Trachea (tissue), 1 donor: ENCODE measurements around the genes TNFSF18, TEX50 and KLHL20.

- PRO-cap, result no peak
Observed at GRCh38 chr1:171541767-171542343, 56.5 kb downstream of the PRRC2C start.

DNA sequence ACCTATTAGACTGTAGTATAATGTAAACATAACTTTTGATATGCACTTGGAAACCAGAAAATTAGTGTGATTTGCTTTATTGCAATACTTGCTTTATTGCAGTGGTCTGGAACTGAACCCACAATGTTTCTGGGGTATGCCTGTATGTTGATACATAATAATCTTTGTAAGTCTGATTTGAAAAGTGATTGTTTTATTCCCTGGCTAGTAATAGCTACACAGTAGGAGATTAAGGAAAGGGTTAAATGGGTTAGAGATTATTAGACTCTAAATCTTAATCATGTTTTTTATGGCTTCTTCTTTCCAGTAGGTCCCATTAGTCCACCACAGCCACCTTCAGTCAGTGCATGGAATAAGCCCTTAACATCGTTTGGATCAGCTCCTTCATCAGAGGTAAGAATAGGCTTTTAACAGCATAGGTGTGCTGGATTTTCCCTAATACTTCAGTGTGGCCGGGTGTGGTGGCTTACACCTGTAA lies 61.3 kb upstream of the MYOCOS start:
- PRO-cap, result no peak

- PRO-cap, result no peak
Observed at GRCh38 chr1:171655325-171655984, 3.0 kb upstream of the MYOC start.

DNA sequence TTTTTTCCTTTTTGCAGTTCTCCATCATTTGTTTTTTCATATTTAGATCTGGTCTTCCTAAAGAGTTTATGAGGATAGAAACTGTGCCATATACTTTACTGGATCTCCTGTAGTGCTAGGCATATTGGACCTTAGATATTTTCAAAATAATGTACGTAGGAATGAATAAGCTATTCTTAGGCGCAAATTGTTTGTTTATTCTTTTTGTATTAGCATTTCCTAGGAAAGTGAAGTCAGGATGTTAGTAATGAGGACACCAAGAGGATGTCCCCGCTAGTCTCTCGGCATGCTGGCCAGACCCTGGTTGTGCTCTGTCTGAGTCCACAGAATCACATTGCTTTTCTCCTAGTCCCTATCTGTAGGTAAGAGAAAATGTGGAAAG lies 31.0 kb downstream of the DNM3 start:
- PRO-cap, result no peak

- PRO-cap, result no peak
Observed at GRCh38 chr1:172024338-172024858, 183.1 kb downstream of the DNM3 start.

GRCh38 chr1:172138713-172138966 lies 281.8 kb upstream of the C1orf105 start:
- PRO-cap, result no peak

- PRO-cap, result no peak
Observed at GRCh38 chr1:172420844-172421043, 259 bp downstream of the C1orf105 start.

DNA sequence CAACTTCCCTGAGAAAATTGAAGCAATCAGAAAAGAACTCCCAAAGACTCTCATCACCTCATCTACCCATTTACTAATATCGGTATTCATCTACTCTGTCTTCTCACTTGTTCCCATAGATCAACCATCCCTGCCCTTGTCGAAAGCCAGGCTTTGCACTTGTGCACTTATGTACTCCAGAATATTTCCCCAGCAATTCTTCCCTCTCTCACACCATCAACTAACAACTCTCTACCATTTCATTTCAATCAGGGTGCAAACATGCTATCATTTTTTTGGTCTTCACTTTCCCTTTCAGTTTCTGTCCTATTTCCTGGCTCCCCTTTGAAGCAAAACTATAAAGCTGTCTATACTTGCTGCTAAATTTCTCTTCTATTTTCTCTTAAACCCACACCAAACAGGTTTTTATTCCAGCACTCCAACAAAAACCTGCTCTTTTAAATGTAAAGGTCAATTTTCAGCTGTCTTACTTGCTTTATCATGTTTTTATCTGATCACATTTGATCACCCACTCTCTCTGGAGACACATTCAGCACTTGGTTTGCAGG lies 6.8 kb downstream of the C1orf105 start:
- PRO-cap, result no peak

DNA sequence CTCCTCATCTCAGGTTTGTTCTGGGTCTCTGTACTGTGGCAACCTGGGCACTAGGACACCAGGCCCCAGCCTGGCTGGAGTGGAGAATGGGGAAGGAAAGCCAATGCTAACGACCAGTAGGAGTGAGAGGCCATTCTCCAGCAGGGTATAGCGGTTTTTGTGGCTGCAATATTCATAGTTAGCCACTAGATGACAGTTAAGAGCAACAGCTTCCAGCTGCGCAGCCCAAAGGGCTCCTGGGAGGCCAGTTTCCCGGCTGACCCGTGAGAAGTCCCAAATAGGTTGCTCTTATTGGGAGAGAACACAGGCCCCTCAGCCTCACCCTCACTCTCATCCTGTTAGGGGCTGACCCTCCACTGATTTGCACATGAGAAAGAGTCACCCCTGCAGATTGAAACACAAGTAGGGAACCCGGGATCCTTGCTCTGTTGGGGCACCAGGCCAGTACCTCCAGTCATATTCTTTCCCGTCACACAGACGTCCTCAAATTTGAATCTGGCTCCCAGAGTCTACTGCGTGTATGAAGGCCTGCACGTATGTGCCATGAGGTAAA lies 6.1 kb upstream of the PIGC start:
- PRO-cap, result no peak

- PRO-cap, result bidirectional peak, plus-strand start at chr1:172532538, minus-strand start at chr1:172532414
Observed at GRCh38 chr1:172531999-172532717, 792 bp upstream of the SUCO start.

DNA sequence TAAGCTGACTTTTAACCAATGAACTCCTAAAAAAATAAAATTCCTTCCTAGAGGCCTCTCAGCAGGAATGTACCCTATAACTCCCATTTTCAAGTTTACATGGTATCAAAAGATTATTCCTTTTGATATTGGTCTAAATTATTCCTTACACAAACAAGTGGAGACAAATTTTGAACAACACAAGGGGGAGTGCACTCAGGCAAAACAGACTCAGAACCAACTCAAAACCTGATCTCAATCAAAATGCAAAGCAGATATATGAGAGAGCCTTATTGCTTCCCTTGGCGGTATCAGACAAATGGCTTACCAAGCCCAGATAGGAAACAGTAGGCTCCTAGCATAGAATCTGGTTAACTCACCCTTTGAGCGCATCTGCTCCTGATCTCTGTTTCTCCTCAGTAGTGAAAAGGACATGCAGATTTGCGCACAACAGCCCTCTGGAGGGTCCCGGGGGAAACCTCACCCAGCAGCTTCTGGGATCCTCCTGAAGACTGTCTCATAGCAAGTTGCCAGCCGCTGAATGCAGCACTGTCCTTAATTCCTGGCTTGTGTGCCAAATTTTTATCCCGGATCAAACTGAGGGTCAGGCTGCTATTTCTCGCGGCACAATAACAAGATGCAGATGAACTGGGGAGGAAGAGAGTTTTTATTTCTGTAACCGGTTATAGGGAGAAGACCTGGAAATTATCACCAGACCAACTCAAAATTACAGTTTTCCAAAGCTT lies 192.1 kb downstream of the FASLG start:
- PRO-cap, result no peak

GRCh38 chr1:173050765-173051086 lies at the start of gene TNFSF18:
Gene TNFSF18, minus strand, starts transcription at chr1:173050941.
- PRO-cap, result no peak

DNA sequence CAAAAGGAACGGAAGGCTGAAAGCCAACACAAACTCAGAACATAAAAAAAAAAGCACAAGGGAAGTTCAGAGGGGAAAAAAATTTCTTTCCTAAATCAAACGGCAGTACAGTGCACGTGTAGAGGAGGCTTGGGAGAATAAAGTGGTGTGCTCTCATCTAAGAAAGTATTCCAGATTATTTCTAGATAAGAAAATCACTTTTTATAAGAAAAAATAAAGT lies 256 bp upstream of the TNFSF18 start:
- PRO-cap, result no peak

- PRO-cap, result no peak
Observed at GRCh38 chr1:173451806-173452729, 25.1 kb upstream of the PRDX6 start.

DNA sequence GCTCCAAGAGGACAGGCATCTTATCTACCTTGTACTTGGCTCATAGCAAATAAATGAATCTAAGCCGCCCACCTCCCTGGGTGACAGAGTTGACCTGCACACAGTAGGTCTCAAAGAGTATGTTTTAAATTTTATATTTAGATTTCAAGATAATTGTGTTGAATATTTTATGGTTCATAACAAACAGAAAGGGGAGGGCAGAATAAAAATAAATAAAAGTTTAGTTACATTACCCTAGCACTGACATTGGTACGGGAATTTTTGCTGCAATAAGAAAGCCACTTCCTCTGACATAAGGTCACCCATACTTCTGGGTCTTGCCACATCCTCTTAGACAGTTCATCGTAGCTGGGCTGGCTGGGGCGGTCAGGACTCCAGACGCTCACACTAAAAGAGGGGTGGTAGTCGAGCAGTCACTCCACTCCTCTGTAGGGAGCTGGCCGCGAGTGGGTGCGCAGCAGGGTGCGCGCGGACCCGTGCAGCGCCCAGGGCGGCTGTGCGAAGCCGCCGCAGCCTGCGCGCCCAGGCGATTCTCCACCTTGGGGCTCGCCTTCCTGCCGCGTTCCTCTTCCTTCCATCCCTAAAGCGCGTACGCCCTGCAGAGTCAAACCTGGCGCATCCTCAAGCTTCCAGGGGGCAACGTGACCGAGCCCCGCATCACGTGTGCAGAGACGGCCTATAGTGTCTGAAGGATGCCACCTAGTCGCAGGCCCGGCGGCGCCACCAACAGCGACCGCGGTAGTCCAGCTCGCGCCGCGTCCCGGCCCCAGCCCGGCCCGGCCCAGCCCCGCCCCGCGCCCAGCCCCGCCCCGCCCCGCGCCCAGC lies 524 bp upstream of the PRDX6 start:
- PRO-cap, result bidirectional peak, plus-strand start outside the sequence, minus-strand start at position 740 of the sequence

GRCh38 chr1:173635127-173635537 lies at the start of gene TEX50:
Gene TEX50, plus strand, starts transcription at chr1:173635338.
- PRO-cap, result no peak

DNA sequence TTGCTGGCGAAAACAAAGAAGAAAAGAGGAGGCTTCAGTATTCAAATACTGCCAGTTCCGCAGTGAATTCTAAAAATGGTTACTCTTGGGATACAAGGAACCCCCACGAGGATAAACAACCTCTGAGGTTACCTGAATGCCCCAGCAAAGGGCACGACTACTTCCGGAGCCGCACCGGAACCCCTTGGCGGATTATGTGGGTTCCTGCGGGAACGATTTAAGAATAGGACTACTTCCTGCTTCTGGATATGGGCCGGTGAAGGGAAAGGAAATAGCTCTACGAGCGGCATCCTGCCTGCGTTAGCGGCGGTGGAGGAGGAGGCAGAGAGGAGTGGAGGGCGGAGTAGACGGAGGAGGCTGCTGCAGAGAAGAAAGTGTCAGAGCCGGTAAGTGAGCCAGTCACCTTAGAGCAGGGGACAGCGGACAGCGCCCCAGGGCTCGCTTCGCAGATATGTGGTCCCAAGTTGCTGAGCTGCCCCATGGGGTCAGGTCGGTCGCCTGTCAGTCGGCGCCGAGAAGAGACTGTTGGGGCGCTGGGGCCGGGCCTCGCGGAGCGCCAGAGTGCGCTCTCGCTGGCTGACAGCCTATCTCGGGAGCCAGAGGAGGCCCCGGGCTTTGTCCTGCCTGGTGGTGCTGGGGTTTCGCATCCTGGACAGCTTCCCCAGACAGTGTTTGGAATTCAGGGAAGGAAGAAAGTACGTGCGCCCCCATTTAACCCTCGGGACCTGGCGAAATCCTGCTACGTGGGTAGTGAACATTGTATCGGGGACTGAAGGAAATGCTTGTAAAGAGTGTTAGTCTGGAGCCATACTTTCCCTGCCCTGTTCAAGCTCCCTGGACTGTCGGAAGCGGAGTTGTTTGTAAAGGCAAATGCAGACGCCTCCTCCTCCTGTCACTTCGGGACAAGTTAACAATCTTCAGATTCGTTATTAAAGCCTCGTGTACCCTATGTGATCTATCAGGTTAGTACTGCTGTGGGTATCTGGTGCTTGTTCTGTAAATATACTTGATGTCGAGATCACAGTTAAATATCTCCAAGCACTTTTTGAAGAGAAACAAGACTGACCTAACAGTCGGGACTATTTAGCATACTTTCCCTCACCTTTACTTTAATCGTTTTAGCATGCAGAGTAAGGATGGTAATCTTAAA lies at the start of gene KLHL20:
Gene KLHL20 (plus strand): TSS at position 289 of the 1,150 bp plus-strand sequence.
- PRO-cap, result unidirectional peak, plus-strand start at position 249 of the sequence; unidirectional peak, plus-strand start at position 398 of the sequence

DNA sequence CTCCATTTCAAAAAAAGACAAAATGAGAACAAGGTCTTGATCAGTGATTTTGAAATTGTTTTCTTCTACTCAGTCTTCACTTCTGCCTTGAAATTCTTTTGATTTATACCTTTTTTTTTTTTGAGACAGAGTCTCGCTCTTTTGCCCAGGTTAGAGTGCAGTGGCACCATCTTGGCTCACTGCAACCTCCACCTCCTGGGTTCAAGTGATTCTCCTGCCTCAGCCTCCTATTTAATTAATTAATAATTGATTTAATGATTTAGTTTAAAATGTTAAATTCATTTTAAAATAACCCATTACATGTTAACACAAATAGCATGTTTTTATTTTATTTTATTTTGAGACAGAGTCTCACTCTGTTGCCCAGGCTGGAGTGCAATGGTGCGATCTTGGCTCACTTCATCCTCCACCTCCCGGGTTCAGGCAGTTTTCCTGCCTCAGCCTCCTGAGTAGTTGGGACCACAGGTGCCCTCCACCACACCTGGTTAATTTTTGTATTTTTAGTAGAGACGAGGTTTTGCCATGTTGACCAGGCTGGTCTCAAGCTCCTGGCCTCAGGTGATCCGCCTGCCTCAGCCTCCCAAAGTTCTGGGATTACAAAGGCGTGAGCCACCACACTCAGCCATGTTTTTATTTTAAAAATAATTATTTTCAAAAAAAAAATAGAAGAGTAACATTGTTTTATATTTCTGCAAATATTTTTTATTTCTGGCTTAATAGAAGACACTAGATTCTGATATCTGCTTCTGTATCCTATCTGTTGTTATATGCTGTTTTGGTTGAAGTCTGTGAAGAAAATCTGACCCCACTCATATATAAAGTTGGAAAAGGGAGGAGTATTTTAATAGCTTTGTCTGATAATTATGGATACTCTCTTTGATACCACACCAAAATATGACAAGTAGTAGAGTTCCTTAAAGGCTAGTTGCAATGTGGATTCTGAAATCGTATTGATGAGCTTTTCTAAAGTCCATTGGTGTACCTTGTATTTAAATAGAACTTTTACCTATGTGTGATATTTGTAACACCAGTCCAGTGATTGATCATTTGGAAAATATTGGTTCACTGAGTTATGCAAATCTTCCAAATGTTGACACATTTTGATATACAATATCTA lies 8.5 kb upstream of the ZBTB37 start:
- PRO-cap, result no peak

- PRO-cap, result no peak
Observed at GRCh38 chr1:173914264-173915061, 2.7 kb downstream of the SERPINC1 start.

- PRO-cap, result no peak
Observed at GRCh38 chr1:173925535-173925894, 8.4 kb upstream of the SERPINC1 start.